Measurements from ENCODE around the gene HS3ST5.

DNA sequence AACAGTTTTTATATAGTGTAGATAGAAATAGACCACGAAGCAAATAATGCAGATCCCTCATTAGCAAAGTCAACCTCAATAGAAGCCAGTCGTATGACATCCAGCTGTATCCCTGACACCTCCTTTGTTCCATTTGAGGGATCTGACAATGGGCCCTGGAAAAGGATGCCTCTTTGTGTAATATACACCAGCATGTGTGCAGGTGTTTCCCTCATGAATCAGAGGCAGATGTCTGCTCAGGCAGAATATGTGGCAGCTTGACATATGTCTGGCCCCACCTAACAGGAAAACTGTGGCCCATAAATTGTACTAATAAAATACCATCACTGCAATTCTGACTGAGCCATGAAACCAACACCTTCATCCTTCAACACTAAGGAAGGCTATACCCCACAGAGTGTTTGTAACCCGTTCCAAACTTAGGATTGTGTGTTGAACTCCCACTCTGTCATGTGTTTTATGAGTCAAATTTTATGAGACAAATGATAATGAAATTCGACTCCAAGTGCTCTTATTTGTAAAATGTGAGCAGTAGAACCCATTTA is 22.8 kb downstream of the LAMA4 start:
- PRO-cap, 2 experiments = peak in 1 of 2 experiments; most common plus-strand start position 331 of the sequence (in 1)

DNA sequence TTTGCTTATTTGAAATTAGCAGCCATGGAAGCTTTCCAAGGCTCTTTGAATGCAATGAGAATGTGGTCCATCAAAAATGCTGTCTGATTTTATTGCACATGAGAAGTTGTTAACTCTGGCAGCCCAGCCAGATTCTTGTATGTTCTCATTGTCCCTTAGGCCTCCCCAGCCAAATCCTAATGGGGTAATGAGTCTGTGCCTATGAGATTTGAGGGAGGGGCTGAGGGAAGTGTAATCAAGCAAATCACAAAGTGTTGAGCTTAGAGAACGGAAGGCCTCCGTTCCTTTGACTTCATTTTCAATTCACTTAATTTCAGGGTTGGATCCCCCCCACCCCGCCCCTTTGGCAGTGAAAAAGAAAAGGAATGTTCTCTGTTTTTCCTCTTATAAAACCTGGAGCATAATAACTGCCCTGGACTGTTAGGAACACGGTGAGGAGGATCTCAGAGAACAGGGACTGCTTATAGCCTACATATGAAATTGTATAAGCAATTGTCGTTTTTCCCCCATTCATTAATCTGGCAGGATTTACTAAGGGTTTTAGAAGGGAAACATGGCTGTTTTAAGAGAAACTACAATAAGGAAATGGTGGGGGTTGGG is 261.0 kb upstream of the MARCKS start:
- PRO-cap, 2 experiments = no peak in any of the 2 experiments

- PRO-cap, 2 experiments = no peak in any of the 2 experiments
Observed at GRCh38 chr6:113684376-113685012, 172.7 kb upstream of the MARCKS start.

DNA sequence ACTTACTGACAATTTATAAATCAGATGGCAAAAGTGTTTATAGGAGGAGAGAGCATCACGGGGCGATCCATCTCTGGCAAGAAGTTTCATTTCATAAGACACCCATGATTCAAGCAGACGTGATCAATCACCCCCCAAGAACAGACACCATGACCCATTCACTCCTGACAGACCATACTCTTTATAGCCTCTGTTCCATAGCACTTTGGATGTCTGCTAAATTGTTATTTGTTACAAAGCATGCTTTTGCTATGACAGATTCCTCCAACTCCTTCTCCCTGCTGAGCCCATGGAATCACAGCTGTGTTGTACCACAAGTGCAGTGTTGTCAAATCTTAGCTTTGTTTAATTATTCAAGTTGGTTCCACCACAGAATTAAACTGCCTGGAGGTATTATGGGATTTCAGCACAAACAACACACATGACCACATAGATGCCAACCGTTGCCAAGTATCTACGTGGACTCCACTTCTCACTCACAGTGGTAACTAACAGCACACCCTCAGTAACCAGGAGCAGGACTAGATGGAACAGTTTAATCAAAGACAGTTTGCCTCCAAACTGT is 32.8 kb upstream of the MARCKS start:
- PRO-cap, 2 experiments = no peak in any of the 2 experiments

DNA sequence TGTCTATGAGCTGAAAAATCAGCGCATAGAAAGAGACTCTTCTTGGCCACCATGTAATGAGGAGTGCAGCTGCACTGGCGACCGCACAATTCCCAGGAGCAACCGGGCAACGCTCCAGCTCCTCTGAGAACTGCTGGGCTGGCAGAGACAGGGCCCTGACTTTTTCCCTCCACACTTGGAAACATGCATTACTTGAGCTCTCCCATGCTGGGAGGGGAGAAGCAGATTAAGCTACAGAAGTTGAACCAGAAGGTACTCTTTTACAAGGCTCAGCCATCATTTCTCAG is 31.3 kb upstream of the MARCKS start:
- PRO-cap, 2 experiments = no peak in any of the 2 experiments

DNA sequence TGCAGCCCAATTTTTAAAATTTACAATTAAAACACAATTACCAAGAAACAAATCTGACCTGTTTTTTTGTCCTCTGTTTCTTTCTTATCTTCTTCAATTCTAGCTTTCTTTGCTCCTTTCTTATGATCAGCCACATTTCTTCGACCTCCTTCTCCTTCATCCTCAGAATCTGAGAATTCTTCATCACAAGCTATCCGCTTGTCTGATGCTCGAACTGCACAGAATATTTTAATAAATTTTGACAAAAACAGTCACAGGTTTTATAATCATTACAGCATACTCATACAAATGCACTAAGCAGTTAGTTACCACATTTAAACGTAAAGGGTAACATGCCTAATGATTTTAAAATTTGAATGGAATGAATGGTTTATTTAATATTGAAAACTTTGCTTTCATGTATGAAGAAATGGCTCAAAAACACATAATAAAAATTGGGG is 27.6 kb downstream of the HDAC2 start:
- PRO-cap, 2 experiments = no peak in any of the 2 experiments

DNA sequence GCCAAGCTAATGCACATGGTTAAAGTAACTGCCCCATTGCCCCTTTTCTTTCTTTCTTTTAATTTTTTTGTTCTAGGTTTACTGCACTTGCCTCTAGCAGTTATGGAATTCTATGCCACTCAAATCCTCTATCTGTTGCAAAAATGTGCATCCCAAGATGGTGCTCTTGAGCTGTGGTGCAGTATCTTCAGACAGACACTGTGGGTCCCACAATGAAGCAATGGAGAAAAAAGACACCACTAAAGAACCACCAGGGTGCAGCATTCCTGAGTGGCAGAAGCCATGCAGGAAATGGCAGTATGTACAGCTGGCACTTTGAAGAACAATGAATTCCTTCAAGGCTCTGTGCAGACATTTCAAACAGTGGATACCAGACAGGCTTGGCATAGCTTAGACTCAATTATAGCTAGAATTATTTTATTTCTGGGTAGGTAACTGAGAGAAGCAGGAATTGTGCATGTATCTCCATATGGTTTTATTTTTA is 23.9 kb upstream of the HDAC2 start:
- PRO-cap, 2 experiments = no peak in any of the 2 experiments

DNA sequence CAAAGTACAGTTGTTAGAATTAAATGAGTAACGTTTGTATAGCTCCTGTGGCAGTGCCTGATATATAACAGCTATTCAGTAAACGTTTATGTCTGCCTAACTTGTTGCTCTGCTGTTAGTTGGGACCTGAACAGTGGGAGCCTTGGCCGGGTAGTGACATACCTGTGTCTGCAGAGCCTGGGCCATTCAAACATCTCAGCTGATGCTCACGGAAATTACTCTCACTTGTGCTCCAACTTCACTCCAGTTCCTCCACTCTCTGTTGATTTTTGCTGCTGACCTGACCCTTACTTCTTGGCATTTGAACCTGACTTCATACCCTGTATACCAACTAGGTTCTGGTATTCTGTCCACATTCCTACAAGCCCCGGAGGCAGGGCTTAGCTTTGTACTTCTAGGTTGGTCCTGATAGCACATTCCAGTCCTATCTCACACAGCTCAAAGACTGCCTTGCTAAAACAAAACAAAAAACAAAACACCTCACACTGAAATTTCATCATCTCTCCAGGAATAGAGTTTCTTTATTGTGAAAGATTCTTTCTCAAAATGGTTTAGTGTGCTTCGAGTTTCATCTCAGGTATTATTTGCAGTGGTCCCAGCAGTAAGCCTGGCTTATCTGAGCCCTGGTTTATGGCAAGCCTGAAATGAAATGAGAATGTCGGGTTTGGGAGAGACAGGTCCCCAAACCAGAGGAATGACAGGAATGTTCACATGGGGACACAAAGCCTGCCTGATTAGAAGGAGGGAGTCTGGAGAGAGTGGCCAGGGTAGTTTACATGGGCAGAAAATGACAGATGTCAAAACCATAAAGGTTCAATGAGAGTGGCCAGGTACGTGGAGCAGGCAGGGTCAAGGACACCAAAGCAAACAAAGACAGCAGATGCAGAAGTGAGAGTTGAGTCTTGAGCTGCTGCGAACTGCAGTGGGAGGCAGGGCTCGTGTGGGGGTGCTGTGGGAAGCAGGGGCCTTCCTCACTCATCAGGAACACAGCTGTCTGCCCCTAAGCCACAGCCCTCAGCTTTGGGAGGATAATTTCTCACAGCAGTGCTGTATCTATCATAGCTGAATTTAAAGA is 174.2 kb upstream of the HDAC2 start:
- PRO-cap, 2 experiments = no peak in any of the 2 experiments

GRCh38 chr6:114342756-114343444 is at the start of gene HS3ST5:
Gene HS3ST5 (minus strand): TSS chr6:114343023.
- PRO-cap, 2 experiments = no peak in any of the 2 experiments

DNA sequence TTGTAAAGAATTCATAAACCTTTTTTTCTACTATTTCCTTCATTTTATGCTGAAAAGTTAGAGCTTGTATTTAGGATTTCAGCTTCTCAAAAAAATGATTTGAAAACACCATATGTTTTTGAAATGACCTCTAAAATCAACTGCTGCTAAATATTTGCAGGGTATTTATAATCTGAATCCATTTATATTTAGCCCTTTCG is 713.8 kb downstream of the FRK start:
- PRO-cap, 2 experiments = no peak in any of the 2 experiments

DNA sequence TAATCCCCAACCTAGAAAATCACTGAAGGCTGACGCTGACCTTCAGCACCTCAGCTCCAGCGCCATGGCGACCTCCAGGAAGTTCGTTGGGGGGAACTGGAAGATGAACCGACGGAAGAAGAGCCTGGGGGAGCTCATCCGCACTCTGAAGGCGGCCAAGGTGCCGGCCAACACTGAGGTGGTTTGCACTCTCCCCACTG is 22.1 kb downstream of the FRK start:
- PRO-cap, 2 experiments = no peak in any of the 2 experiments

DNA sequence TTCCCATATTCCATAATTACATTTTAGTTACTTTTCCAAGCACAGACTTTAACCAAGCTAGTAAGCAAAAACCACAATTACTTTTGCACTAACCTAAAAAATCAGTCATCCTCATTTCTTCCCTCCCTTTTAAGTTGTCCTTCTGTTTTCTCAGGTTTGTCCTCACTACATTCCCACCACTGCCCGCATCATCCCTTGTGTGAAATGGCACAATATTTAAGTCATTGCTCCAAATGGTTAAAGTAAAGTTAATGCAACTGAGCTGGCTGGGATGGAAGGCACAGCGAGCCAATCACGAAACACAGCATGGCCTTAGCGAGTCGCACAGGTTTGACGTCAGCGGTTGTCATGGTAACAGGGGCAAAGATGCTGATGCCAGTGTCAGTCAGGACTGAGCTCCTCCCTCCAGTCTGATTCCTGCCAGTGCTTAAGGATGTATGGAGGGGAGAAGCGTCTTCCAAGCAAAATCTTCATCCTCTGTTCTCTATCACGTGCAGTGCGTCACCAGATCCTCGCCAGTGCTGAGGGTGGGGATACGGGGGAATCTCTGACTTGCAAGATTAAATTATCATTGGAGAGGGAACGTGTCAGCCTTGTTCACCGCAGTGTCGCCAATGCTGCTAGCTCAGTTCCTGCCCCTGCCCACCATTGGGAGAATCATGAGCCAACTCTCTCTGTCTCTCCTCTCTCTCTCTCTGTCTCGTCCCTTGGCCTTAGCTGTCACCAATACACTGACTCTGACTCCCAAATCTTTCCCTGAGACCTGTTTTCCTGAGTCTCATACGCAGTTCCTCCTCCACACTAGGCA is 24.6 kb downstream of the TSPYL4 start:
- PRO-cap, 2 experiments = no peak in any of the 2 experiments

- PRO-cap, 2 experiments = no peak in any of the 2 experiments
Observed at GRCh38 chr6:116251469-116252139, 2.3 kb downstream of the TSPYL4 start.

- PRO-cap, 2 experiments = no peak in any of the 2 experiments
Observed at GRCh38 chr6:116278056-116278390, 1.7 kb downstream of the TSPYL1 start.

DNA sequence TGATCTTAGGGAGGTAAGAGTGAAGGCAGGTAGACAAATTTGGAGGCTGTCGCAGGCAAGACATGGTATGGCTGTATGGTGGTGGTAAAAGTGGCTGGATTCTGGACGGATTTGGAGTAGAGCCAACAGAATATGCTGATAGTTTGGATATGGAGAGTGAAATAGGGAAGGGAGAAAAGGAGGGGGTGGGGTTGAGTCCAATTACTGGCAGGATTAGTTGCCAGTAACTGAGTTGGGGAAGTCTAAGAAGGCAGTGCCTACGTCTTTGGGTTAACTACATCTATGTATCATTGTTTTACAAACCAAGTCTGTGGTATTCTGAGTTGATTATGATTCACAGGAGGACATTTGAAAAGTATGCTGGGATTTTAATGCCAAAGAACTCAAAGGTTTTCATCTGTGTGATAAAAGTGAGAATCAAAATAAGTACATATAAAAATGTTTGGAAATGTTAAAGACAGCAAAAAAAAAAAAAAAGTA is 14.6 kb downstream of the DSE start:
- PRO-cap, 2 experiments = no peak in any of the 2 experiments

DNA sequence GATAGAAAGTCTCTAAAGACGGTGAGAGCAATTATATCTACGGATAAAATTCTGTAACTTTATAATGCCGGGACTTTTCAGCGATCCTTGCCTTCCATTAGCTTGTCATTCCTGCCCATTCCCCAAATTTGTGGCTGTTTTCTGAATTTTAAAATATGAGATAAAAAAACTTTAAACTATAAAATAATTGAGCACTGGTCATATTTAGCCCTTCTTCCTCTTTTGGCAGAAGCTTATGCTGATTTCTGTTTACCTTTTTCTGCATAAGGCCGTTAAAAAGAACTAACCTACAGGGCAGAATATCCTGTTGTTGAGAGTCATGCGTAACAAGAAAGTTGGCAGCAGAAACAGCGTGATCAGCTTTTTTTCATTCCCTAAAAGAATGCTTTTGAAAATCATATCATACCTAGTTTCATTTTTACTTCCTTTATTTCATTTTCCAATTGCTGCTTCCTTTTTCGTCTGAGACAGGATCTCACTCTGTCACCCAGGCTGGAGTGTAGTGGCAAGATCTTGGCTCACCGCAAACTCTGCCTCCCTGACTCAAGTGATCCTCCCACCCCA is 3.9 kb downstream of the CALHM6 start:
- PRO-cap, 2 experiments = no peak in any of the 2 experiments

GRCh38 chr6:116616601-116617052 is 348 bp downstream of the RSPH4A start:
- PRO-cap, 2 experiments = no peak in any of the 2 experiments

DNA sequence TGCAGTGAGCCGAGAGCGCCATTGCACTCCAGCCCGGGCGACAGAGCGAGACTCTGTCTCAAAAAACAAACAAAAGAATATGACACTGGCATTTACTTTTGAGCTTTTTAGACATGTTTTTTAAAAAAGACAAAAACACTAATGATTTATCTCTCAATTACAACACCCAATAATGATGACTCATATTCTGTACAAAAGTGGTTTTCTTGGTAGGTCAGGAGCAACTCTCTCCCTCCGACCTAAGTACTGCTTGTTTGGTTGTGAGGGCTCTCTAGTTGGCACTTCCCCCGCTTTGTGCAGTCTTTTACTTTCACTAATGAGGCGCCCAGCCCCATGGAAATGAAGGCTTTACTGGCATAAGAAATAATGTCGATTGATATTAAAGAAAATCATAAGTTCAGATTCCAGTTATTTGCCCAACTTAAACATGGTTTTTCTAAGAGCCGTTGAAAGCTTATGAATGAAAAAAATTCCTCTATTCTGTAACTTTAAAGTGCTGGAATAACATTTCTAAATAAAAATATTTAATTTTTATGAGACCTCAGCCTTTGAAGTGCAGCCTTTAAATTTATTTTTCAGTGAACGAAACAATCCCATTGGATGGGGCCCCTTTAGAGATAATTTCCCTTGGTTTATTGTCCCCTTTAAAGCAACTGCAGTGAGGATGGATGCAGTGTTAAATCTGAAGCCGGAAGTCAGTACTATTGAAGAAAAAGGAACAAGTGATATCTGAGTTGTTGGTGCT is 1.4 kb downstream of the KPNA5 start:
- PRO-cap, 2 experiments = no peak in any of the 2 experiments

DNA sequence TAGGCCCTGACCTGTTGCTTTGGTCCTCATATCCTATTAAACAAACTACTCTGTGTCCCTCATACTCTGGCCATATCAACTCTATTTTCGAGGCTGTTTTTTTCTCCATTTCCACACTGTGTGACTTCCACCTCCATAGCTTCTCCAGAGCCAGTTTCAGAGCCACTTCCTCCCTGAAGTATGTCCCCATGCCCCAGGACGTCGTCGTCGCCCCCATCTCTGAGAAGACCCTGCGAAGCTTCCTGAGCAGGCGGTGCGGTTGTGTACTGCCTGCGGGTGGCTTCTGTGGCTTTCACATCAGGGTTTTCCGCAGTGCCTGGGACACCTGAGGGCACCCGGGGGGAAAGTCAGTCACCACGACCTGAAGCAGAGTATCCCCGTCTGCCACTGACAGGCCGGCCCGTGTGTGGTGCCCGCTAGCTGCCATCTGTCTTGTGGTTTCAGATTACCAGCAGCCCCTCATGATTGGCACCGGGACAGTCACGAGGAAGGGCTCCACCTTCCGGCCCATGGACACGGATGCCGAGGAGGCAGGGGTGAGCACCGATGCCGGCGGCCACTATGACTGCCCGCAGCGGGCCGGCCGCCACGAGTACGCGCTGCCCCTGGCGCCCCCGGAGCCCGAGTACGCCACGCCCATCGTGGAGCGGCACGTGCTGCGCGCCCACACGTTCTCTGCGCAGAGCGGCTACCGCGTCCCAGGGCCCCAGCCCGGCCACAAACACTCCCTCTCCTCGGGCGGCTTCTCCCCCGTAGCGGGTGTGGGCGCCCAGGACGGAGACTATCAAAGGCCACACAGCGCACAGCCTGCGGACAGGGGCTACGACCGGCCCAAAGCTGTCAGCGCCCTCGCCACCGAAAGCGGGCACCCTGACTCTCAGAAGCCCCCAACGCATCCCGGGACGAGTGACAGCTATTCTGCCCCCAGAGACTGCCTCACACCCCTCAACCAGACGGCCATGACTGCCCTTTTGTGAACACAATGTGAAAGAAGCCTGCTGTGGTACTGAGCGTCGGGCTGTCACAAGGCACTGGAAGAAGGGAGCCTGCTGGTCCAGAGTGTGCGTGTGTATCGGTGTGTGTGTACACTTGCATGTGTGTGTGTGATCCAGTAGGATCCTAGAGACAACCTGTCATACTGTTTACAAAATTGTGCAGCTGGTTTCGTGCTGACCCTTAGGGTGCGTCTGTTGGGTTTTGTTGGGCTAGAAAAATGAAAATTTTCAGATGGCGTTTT is 54.4 kb downstream of the GOPC start:
- PRO-cap, 2 experiments = peak in 1 of 2 experiments; most common plus-strand start position 510 of the sequence (in 1); most common minus-strand start position 389 of the sequence (in 1)

DNA sequence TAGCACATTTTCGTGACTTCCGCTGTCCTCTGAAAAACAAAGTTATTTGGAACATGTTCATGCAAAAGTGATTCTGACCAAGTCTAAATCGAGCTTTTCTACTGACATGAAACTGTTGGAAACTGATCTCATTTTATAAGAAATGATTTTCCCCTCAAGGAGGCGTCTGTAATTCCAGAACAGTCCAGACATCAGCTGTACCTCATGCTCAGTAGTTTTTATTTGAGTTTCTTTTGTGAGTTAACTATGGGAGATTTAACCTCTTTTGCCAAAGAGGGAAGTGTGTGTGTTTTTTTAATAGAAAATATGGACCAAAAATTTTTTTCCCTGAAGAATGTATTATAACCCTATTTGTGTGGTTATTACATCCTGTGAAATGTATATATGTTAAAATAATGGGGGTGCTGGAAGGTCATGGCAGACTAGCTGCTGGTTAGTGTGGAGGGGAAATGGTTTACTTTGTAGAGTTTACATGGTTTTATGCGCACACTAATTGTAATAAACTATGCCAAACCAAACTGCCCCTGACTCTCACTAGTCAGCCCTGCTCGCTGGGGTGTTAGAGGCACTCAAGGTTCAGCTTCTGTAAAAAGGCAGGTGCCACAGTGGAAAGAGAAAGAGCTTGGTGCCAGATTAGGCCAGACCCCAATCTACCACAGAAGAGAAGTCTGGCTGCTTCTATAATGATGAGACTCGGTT is 52.9 kb downstream of the GOPC start:
- PRO-cap, 2 experiments = no peak in any of the 2 experiments

Measured in Colon Carcinoma Metastatic in the Lung (tissue), 2 donors.